Epidermal melanocyte (primary cell): ENCODE data around the gene ZNF436.

- RRBS: 94% methylated on average over 2 of the region's 28 CpGs
Observed at GRCh38 chr1:22285379-22285910, 142.5 kb upstream of the WNT4 start.

DNA sequence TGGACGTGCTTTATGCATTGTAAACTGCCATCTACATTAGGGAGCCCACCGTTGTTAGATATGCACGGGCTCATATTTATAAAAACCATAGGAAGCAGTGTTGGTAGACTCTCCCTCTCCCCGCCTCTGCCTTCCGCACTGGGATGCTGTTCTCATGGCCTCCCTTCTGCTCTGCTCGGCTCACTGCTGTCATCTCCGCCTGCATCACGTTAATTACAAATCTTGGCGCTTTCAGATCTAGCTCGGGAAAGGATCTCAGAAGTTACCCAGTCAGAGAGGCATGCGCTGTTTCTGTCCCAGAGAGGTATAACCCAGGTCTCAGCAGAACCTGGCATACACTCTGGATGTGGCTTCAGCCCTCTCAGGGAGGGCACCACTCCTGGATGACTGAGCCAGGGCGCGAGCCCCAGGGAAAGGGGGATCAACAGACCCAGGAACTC is 101.6 kb upstream of the ZBTB40 start:
- RRBS: no CpG with 5 or more reads among the region's 13 CpGs

GRCh38 chr1:22414244-22414773 is 37.3 kb upstream of the ZBTB40 start:
- RRBS: no CpG with 5 or more reads among the region's 11 CpGs

GRCh38 chr1:22428466-22429046 is 23.1 kb upstream of the ZBTB40 start:
- RRBS: 25% methylated on average over 1 of the region's 8 CpGs

DNA sequence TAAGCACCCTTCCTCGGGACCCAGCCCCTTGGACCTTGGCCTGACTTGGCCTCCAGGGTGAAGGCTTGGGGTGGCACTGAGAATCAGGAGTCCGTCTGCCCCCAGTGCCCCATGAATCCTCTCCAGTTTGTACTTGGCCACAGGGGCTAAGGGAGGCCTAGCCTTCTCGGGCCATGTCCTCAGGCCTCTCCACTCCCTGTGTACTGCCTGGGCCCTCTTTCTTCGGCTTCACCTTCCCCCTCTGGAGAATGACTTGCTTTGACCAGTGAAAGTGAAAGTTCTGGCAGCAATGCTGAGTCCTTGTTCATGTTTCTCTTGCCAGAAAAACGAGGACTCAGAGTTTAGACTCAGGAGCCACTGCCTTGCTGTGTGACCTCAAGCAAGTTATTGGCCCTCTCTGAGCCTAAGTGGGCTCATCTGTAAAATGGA is 1.4 kb downstream of the C1QA start:
- RRBS: no CpG with 5 or more reads among the region's 5 CpGs

DNA sequence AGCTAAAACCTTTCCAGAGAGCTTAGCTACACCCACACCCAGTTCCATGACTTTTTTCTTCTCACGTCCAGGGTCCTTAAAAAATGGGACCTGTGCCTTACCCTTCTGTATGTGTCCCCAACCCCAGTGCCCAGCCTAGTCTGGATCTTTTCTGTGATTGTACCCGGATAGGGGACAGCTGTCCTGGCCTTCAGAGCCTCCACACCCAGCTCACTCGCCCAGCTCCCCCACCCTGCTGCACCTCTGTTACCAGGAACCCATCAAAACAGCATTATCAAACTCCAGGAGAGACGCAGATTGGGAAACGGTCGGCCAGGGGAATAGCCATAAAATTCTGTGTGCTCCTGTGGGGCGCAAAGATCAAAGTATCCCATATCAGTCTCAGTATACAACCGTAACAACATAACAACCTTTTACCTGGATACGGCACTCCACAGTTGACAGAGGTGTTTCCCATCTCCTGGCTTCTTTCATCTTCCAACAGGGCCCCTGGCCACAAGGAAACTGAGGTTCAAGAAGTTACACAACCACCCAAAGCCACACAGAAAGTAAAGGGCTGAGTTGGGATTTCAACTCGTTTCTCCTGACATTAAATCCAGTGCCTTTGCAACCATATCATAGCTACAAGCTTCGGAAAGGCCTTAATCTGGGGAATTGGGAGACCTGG is 8.4 kb upstream of the EPHB2 start:
- RRBS: no CpG with 5 or more reads among the region's 11 CpGs

- RRBS: 18% methylated on average over 1 of the region's 21 CpGs
Observed at GRCh38 chr1:22711752-22712210, 1.1 kb downstream of the EPHB2 start.

- RRBS: 83% methylated on average over 3 of the region's 13 CpGs
Observed at GRCh38 chr1:22796129-22797059, 85.8 kb downstream of the EPHB2 start.

DNA sequence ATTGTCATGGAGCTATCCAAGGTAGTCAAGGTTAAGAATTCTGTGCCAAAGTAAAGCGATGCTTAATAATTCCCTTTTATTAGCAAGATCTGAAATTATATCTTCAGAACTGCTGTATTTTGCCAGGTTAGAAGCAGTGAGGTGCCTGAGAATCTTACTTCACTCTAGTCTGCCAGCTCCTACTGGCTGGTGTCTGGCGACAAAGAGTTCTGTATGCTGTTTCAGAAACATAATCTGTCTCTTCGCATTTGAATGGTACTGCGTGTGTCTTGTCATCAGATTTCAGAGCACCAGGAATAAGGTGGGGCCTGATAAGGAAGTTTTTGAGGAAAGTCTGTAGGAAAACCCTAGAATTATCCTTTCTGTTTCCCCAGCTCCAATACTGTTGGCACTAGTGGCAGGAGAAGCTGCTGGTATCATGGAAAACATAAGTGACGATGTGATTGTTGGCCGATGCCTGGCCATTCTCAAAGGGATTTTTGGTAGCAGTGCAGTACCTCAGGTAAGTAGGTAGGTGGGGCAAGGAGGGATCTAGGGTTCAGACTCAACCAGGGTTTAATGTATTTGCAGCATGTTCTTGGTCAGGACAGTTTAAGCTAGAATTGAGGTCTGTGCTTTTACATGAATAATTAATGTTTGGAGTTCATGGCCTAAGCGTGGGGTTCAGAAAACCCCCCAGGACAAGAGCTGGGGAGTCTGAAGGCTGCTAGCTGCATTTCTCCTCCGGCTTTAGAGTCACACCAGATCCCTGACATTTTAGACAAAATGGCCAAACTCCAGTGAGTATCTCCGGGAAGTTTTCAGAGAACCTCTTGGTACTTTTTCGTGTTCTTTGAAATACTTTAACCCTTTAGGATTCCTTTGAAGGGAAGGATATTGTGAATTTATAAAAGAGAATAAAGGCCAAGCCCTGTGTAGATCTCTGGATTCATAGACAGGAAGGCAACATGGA is 62.1 kb downstream of the KDM1A start:
- RRBS: no CpG with 5 or more reads among the region's 10 CpGs

DNA sequence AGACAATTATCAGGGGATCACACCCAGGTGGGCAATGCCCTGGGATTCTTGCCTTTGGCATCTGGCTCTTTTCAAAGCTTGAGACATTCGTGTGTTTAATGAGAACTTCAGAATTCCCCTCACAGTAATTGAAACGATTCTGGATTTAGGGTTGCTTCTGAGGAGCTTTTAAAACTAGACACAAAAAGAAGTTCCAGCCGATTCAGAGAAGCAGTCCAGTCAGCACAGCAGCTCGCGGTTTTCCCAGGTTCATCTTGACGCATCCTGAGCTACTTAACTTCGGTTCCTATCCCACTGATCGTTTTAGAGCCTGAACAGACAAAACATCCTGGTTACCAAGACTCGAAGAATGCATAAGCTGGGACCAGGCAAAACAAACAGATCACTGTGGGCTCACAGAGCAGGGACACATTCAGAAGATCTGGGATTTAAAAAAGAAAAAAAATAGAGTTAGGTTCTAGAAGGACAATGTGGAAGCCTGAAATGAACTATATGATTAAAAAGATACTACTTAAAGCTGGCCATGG is 22.7 kb downstream of the HTR1D start:
- RRBS: no CpG with 5 or more reads among the region's 9 CpGs

DNA sequence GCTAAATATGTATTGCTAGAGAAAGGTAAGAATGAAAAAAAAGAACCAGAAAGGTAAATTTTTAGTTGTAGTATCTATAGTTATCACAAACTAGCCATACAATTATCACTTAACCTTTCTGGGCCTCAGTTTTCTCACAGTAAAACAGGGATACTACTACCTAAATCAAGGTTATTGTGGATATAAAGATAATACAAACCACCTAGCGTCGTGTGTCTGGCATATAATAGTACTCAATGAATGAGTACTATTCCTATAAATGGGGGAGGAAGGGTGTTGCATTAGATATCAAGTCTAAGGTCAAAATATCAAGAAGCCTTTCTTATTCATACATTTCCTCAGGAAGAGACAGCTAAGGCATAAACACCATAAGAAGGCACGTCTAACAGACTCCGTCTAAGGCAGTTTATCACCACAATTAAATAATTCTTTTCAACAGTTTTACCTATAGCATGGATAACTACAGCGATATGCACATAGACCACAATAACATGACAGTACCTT is 53.3 kb downstream of the HNRNPR start:
- RRBS: no CpG with 5 or more reads among the region's 5 CpGs

DNA sequence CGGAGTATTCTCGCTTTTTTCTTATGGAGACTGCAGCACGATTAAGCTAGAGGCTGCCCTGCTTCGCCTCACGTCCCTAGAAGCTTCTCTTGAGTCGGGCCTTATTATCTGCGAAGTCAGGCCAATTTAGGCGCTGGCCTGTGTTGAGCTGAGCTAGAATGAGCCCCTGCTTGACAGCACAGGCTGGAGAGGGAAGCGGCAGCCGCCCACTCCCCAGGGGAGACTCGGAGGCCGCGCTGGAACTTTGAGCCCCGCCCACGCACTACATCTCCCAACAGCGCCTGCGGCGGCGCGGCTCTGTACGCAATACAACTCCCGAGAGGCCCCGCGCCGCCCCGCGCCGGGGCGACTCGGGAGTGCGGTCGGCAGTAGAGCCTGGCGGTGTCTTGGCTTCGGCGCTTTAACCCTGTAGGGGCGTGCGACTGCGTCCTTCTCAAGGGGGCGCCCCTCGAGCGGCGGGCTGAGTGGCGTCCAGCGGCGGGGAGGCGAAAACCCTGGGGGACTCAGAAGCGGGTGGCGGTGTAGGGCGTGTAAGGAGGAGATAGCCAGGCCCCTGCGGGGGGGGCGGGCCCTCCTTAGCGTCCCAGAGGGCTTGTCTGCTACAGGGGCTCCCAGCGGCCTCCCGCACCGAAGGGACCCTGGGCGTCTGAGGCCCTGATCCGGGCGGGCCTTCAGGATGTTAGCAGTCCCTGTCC is 867 bp downstream of the ZNF436 start:
- RRBS: no CpG with 5 or more reads among the region's 58 CpGs

GRCh38 chr1:23369317-23370288 is at the start of gene ZNF436:
Gene ZNF436, minus strand, starts transcription at chr1:23369836.
- RRBS: no CpG with 5 or more reads among the region's 35 CpGs

DNA sequence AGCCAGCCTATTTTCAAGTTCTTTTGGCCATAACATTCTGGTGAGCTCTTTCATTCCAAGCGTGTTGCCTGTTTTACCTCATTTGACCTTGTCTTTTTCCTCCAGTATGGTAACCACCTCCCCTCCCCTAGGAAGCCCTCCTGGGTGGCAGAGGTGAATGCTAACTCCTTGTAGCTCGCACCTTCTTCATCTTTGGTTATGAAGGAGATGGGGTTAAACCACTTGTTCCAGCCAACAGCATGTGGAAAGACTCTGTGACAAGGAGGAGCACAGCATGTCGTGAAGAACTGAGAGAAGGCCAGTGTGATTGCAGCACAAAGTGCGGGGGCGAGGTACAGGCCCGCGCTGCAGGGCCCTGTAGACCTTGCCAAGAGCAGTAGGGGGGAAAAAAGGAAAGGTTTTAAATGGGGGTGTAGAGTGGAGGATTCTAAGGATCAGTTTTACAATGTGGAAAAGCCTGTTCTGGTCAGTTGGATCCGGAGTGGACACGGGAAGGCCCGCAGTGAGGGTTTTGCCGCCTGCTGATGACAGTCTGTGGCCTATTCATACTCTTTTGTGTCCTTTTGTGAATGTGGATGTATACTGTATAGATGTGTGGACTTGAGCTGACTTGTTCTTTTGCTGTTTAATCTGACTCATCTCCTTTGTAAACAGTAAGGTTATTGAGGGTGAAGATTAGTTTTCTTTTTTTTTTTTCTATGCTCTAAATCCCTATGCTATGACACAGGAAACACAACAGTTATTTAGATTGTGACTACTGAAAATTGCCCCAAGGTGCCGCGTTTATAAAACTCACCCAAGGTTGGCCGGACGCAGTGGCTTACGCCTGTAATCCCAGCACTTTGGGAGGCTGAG is 7.5 kb upstream of the ZNF436 start:
- RRBS: no CpG with 5 or more reads among the region's 16 CpGs

DNA sequence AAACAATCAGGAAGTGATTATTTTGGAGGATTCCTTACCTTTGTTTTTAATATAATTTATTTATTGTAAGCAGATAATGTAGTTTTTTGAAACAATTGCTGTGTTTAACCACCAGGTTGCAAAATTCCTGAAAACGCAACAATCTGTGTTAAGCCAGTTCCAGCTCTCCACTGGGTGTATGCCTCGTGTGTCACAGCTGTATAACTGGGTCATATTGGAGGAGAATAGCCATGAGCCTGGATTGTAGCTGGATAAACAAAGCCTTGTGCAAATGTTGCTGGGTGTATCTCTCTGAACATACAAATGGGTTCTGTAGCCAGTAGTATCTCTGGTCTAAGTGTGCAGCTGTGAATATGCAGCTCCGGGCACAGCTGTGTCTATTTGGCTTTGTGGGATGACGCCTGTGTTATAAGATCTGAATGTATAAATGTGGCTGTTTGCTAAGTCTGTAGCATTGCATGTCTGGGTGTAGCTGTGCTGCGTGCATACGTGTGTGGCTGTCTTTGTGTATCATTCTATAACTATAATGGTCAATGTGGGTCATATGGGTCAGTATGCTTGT is 2.8 kb downstream of the TCEA3 start:
- RRBS: no CpG with 5 or more reads among the region's 6 CpGs

GRCh38 chr1:23422969-23423338 is 1.6 kb downstream of the TCEA3 start:
- RRBS: no CpG with 5 or more reads among the region's 6 CpGs

- RRBS: no CpG with 5 or more reads among the region's 2 CpGs
Observed at GRCh38 chr1:23426876-23427209, 2.3 kb upstream of the TCEA3 start.

- RRBS: no CpG with 5 or more reads among the region's 4 CpGs
Observed at GRCh38 chr1:23534798-23535267, 3.8 kb upstream of the E2F2 start.

- RRBS: no CpG with 5 or more reads among the region's 9 CpGs
Observed at GRCh38 chr1:23546737-23547649, 12.3 kb downstream of the ID3 start.

DNA sequence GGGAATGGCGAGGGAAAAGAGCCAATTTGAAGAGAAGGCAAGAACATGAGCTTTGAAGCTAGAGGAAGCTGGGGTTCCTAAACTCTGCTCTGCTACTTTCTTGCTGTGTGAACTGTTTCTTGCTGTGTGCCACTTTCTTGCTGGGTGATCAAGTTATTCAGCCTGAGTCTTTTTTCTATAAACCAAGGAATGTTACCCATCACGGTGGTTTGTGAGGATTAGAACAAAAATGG is 3.7 kb downstream of the ID3 start:
- RRBS: no CpG with 5 or more reads among the region's 2 CpGs